Tongue (tissue), 2 donors: ENCODE measurements around the genes PI4KA and P2RX6.

GRCh38 chr22:20783723-20784157, 9.8 kb downstream of the SERPIND1 start:
- RAMPAGE, long total RNA, result no peak

DNA sequence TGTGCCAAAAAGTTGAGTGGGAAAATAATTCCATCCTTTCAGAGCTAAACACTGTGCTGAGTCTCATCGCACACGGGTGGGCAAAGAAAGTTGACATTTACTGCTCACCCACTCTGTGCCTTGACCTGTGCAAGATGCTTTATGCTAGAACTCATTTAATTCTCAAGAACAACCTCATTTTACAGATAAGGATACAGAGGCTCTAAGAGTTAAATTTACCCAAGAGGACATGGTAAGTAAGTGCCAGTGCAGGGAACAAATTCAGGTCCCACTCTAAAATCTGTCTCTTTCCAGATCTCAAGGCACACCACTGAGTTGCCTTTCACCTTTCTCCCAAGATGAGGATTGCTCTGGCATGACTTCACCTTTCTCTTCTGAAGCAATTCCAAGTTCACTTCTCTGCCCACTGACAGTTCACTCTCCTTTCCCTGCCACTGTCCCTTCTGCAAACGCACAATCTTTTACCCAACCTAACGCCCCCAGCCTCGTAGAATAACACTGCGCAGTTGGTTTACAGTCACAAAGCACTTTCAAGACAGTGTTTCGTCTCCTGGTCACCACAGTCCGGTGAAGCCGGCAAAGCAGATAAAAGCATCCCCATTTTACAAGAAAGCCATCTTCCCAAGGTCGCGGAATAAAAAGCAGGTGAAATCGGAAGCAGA, 947 bp downstream of the PI4KA start:
- RAMPAGE, long total RNA, result no peak

- RAMPAGE, long total RNA, result no peak
Measured at GRCh38 chr22:20858195-20858939, at the start of gene PI4KA. Gene PI4KA, minus strand, starts transcription at chr22:20858811.

DNA sequence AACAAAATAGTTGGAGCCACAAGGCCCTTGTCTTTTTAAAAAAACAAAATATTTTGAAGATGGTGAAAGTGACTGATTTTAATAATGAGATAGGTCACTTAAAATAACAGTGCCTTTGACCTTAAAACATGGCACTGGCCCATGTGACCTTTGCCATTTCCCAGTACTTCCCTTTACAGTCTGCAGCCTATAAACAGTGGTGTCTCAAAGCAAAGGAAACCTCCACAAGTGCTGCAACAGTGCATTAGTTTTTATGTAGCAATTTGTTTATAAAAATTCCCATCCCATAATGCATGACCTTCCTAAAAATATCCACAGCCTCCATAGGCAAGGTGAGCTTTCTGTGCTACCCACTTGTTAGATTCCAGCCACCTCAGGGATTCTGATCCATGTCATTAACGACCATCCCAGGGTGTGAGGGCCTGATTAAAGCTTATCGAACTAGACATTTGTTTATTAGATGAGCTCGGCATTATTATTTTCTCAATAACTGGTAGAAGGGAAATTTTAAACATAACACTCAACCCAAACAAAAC, 28.1 kb upstream of the CRKL start:
- RAMPAGE, long total RNA, result no peak

DNA sequence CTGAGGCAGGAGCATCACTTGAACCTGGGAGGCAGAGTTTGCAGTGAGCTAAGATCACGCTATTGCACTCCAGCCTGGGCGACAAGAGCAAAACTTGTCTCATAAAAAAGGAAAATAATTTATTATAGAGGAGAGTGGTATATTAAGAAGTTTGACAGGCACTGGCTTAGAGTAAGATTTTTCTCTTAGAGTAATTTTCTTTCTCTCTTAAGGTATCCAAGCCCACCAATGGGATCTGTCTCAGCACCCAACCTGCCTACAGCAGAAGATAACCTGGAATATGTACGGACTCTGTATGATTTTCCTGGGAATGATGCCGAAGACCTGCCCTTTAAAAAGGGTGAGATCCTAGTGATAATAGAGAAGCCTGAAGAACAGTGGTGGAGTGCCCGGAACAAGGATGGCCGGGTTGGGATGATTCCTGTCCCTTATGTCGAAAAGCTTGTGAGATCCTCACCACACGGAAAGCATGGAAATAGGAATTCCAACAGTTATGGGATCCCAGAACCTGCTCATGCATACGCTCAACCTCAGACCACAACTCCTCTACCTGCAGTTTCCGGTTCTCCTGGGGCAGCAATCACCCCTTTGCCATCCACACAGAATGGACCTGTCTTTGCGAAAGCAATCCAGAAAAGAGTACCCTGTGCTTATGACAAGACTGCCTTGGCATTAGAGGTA, 16.5 kb downstream of the CRKL start:
- RAMPAGE, long total RNA, result no peak

DNA sequence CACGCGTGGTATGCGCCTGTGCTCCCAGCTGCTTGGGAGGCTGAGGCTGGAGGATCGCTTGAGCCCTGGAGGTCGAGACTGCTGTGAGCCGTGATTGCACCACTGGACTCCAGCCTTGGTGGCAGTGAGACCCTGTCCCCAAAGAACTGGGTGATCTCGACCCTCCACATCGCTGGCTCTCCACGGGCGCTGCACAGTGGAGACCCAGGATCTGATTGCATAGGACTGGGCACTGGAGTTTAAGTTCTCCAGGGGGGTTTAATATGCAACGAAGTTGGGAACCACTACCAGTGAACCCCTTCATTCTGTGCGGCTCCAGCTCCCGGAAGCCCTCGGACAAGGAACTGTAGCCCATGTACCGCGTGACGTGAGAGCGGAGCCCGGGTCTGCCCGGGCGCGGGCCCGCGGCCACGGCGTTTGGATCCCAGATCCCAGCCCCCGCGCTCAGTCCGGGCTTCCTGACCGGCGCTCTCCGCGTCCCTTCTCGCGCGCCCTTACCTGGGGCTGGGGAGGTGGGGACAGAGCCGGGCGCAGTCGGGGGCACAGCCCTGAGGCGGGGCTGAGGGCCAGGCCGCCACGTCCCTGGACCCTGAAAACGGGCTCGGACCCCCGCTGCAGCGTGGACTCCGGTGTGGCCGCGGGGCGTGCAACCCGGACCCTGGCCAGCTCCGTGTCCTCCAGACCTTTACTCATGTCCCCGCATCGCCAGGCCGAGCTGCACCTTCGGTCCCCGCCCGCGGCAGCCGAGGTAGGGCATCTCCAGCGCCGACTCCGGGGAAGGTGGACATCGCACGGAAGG, 10.1 kb upstream of the AIFM3 start:
- RAMPAGE, long total RNA, result no peak

DNA sequence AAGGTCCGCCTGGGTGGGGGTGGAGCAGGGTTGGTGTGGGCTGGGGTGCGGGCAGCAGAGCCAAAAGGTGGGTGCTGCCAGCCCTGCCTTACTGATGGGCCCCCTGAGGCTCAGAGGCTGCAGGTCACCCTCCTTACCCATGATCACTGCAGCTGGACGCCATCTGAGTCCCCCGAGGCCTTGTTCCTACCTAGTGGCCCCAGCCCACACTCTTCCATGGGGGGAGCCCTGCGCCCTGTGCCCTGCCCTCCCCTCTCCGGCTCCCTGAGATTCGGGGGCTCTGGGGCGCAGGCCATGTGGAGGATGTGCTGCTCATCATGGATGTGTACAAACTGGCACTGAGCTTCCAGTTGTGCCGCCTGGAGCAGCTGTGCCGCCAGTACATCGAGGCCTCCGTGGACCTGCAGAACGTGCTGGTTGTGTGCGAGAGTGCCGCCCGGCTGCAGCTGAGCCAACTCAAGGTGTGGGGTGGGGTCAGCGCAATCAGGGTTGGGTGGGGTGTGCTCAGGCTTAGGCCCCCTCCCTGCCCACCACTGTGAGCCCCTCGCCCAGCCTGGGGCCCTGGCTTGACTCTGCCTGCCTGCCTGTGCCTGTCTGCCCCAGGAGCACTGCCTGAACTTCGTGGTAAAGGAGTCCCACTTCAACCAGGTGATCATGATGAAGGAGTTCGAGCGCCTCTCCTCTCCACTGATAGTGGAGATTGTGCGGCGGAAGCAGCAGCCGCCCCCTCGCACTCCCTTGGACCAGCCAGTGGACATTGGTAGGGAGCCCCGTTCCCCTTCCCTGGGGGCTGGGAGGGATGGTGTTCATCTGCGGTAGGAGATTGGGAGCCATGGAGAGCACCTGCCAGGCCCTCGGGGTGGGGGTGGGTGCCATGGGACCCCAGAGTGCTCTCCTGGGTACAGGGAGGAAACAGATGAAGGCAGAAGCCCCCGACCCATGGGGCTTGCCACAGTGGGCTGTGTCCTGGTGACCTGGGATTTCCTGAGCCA, 7.4 kb downstream of the THAP7 start:
- RAMPAGE, long total RNA, result no peak

GRCh38 chr22:21001071-21001960, 602 bp downstream of the THAP7 start:
- RAMPAGE, long total RNA, result no peak

- RAMPAGE, long total RNA, result no peak
Measured at GRCh38 chr22:21014513-21015713, at the start of gene P2RX6. Gene P2RX6, plus strand, starts transcription at chr22:21015165.

- RAMPAGE, long total RNA, result no peak
Measured at GRCh38 chr22:21457202-21457866, 9.9 kb upstream of the TMEM191C start.

DNA sequence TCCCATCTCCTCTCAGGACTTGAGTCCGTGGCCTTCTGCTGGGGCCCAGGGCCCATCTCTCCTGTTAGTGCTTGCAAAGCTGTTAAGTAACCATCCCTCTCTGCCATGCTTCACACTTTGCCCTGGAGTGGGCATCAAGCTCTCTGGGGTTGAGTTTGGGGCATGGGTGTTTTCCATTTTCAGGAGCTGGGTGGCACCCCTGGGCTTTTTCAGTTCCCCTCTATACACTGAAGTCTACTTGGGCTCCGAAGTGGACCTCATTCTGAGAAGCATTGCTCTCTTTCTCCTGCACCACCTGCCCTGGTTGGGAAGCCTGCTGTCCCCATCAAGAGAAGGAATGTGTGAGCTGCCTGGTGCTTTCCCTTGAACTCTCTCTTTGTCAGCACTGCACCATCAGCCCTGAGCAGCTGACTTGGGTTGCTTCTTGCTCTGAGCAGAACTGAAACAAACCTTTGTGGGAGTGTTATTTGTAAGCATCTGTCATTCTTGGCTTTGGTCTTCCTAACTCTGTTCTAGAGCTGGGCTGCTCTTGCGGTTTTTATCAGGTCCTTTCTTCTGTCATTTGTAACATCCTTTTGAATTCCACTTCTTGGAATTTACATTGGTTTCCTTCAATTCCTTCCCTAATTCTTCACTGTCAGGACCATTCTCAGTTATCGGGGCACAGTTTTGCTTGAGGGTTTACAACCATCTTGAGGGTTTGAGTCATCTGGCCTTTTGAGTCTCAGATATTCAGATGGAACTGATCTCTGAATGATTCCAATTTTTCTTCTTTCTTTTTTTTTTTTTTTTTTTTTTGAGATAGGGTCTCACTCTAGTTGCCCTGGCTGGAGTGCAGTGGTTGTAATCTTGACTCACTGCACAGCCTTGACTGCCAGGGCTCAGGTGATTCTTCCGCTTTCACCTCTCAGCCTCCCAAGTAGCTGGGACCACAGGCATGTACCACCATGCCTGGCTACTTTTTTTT, 20.5 kb downstream of the UBE2L3 start:
- RAMPAGE, long total RNA, result no peak

GRCh38 chr22:21698233-21699379, 32.8 kb downstream of the PPIL2 start:
- RAMPAGE, long total RNA, result no peak

- RAMPAGE, long total RNA, result no peak
Measured at GRCh38 chr22:21802347-21802951, 65.0 kb downstream of the MAPK1 start.

DNA sequence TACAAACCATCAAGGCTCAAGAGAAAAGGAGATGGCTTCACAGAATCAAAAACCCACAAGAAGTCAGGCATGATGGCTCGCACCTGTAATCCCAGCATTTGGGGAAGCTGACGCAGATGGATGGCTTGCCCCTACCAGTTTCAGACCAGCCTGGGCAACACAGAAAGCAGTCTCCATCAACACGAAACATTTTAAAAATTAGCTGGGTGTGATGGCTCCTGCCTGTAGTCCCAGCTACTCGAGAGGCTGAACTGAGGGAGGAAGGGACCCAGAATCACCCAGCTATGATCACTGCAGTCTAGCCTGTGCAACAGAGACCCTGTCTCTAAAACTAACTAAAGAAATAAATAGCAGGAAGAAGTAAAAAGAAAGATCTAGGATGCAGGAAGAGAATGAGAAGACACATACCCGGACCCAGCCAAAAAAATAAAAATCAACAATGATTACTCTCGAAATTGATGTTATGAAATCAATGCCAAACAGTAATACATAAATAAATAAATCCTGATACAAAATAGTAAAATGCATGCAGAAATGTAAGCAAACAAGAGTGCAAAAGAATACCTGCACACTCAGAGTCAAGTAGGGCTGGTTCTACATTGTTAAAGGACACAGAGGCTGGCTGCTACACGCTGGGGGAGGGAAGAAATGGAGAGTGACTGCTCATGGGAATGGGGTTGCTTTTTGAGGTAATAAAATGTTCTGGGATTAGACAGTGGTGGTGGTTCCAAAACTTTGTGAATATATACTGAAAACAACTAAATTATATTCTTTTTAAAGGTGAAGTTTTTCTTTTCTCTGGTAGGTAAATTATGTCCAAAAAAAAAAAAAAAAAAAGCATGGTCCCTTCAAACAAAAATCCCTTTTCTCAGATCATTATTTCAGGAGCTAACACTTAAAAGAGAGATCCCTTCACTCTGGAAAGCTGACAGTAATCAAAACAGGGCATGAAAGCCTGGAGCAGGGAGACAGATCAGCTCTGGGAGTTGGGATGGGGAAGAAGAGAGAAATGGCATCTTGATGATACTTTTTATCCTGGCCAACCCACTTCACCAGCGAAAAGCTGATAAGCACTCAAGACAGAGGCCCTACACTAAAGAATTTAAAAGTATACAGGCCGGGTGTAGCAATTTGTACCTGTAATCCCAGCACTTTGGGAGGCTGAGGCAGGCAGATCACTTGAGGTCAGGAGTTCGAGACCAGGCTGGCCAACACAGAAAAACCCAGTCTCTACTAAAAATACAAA, 32.1 kb downstream of the MAPK1 start:
- RAMPAGE, long total RNA, result no peak

- RAMPAGE, long total RNA, result no peak
Measured at GRCh38 chr22:21992631-21992983, 10.0 kb upstream of the TOP3B start.

GRCh38 chr22:22023612-22024111, 41.1 kb upstream of the TOP3B start:
- RAMPAGE, long total RNA, result no peak

DNA sequence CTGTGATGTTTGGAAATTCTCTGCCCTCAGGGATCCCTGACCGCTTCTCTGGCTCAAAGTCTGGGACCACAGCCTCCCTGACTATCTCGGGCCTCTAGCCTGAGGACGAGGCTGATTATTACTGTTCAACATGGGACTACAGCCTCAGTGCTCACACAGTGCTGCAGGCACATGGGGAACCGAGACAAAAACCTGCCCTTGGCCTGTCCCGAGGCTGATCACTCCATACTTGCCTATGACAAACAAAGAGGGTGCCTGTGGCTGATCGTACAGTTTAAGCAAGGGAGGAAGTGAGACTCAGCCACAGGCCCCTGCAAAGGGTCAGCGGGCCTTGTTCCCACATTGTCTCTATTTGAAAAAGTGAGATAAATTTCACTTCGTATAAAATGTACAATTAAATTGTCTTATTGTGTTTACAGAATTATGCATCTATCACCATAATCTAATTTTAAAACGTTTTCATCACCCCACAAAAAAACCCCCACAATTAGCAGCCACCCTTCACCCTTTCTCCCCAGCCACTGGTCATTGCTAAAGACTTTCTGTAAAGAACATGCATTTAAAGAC, 43.9 kb upstream of the TOP3B start:
- RAMPAGE, long total RNA, result no peak

DNA sequence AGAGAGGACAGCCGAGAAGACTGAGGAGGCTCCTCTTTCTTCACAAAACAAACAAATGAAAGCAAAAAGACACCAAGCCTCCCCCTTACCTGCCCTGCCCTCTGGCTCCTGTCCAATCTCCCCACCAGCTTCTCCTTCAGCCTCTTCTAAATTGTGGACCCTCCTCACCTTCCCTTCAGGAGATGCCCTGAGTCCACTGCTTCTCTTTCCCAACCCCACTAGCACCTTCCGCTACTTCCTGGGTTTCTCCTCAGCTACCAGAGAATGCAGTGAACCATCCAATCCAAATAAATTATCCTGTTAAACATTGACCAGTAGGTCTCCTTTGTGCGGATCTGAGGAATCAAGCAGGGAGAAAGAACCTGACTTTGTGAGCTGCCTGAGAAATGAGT, 63.3 kb upstream of the VPREB1 start:
- RAMPAGE, long total RNA, result no peak

GRCh38 chr22:22322325-22322761, 77.8 kb downstream of the VPREB1 start:
- RAMPAGE, long total RNA, result no peak

- RAMPAGE, long total RNA, result no peak
Measured at GRCh38 chr22:22548133-22548787, 10.8 kb downstream of the PRAME start.